ENCODE results near the genes ANKUB1, SIAH2 and SUCNR1.

DNA sequence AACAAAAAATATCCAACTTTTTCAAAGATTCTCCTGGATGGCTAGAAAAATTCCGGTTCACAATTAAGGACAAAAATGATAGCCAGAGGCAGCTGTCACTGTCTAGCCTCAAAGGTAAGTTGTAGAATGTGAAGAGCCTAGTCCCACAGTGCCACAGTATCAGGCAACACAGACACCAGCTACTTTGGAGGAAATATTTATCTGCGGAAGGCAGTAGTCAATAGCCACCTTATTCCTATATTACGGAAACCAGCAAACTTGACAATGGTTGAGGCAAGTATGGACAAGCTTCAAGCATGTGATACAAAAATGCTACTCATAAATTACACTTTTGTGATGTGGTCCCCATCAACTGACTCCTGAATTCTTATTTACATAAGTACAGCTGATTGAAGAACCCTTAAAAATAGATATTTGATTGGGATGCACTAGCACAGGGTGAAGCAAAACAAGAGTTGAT, at the start of gene ANKUB1:
TSS of gene ANKUB1 (minus strand) at position 170 of the 460 bp plus-strand sequence.
- PRO-cap = no peak
- RAMPAGE, long total RNA = no peak

DNA sequence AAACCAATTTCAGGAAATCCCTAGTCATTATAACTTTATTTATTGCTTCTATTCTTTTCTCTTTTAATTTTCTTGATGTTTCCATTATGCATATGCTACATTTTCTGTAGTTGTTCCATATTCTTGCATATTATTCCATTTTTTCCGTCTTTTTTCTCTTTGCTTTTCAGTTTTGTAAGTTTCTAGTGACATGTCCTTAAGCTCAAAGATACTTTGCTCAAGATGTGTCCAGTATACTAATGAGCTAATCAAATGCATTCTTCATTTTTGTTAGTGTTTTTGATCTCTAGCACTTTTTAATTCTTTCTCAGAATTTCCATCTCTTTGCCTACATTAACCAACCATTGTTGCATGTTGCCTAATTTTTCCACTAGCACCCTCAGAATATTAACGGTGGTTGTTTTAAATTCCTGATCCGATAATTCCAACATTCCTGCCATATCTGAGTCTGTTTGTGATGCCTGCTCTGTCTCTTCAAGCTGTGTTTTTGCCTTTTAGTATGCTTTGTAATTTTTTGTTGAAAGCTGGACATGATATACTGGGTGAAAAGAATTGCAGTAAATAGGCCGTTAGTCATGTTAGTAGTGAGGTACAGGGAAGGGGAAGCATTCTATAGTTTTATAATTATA, 20.7 kb downstream of the PFN2 start:
- PRO-cap = no peak
- RAMPAGE, long total RNA = no peak

DNA sequence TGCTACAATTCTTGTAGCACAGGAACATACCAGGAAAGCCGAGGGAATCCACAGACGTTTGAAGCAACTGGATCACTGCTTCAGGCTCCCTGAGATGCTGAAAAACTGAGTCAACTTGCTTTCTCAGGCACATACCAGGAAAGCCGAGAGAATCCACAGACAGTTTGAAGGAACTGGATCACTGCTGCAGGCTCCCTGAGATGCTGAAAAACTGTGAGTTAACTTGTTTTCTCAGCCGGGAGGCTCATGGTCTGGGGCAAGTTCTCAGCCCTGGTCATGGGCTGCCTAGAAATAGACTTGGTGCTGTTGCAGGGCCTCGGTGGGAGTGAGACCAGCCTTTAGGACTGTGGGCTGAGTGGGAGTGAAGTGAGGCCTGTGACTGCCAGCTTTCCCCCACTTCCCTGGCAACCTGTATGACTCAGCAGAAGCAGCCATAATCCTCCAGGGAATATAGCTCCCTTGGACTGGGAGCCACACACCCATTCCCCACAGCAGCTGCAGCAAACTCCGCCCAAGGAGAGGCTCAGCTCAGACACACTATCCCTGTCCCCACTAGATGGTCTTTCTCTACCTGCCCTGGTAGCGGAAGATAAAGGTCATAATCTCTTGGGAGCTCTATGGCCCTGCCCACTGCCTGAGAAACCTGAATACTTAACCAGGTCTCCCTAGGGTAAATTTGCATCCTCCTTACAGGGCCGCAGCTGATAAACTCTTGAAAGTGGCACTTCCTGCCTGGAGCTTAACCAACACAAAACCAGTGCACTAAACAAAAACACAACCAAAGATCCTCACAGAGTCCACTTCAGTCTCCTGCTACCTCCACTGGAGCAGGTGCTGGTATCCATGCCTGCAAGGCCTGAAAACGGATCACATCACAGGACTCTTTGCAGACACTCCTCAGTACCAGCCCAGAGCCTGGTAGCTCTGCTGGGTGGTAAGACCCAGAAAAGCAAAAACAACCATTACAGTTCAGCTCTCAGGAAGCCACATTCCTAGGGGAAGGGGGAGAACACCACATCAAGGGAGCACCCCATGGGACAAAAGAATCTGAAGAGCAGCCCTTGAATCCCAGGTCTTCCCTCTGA, 52.1 kb upstream of the PFN2 start:
- PRO-cap = no peak
- RAMPAGE, long total RNA = no peak

GRCh38 chr3:150371469-150372333, 36.4 kb upstream of the TSC22D2 start:
- PRO-cap = unidirectional peak, minus-strand start at chr3:150371935
- RAMPAGE, long total RNA = no peak

GRCh38 chr3:150385262-150385864, 22.7 kb upstream of the TSC22D2 start:
- PRO-cap = no peak
- RAMPAGE, long total RNA = no peak

DNA sequence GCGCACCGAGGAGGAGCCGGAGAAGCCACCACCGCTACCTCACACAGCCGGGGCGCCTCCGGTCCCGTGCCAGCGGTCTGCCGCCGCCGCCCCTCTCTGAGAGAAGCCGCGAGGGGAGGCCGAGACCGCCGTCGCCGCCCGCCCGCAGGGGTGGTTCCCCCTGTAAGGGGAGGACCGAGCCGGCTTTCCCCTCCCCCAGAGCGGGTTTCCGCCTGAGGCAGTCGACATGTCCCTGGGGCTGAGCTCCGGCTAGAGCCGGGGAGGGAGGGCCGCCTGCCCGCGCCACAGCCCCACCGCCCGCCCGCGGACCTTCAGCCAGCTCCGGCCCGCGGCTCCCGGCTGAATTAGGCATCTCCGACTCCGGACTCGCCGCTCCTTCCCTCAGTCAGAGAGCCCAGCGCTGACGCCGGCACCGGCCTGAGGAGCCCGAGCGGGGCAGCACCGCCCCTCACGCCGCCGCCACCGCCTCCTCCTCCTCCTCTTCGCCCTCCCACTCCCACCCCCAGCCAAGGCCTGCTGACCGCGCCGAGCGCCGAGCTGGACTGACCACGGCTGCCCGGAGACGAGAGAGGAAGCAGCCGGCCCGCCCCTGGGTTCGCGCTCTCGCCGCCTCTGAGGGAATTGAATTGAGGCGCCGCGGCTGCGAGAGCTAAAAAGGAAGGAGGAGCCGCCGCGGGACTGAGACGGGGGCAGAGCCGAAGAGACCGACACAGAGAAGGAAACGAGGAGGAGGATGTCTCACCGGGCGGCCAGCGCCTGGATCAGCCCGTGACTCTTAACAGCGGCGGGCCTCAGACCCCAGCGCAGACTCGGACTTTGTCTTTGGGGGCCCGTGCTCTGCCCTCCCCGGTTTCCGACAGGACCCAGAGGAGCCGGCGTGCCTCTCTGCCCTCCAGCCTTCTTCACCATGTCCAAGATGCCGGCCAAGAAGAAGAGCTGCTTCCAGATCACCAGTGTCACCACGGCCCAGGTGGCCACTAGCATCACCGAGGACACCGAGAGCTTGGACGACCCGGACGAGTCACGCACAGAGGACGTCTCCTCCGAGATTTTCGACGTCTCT, 677 bp downstream of the TSC22D2 start:
- PRO-cap = bidirectional peak, plus-strand start at position 198 of the sequence, minus-strand start at position 164 of the sequence; bidirectional peak, plus-strand start at position 545 of the sequence, minus-strand start at position 419 of the sequence
- RAMPAGE, long total RNA = start-site peak on the minus strand centred at position 412 of the sequence, 33 bp wide, 9 reads; start-site peak on the plus strand centred at position 534 of the sequence, 52 bp wide, 326 reads

GRCh38 chr3:150541120-150541969, 5.0 kb downstream of the SERP1 start:
- PRO-cap = no peak
- RAMPAGE, long total RNA = no peak

DNA sequence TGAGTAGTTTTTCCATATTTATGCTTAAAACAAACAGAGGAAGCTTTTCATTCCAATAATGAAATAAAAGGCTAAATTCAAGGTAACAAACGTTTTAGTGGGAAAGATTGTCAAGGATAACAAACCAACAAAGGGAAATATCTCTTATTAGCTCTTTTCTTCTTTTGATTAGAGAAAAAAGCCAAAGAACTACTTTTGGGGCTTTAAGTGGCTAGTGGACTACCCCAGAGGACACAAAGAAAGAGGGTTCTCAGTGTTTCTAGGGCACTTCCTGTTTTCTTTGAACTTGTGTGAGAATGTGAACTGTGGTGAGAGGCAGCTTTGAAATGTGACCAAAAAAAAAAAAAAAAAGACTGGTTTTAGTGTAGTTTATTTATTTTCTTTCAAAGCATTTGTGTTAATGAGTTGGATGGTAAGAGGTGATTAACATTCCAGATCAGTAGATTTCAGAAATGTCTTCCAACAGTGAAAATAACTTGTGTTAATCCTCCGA, 32.3 kb downstream of the SELENOT start:
- PRO-cap = no peak
- RAMPAGE, long total RNA = no peak

GRCh38 chr3:150726339-150726783, 22.6 kb upstream of the ERICH6 start:
- PRO-cap = no peak
- RAMPAGE, long total RNA = no peak

- PRO-cap = no peak
- RAMPAGE, long total RNA = no peak
Observed at GRCh38 chr3:150751700-150752388, 11.1 kb downstream of the SIAH2 start.

DNA sequence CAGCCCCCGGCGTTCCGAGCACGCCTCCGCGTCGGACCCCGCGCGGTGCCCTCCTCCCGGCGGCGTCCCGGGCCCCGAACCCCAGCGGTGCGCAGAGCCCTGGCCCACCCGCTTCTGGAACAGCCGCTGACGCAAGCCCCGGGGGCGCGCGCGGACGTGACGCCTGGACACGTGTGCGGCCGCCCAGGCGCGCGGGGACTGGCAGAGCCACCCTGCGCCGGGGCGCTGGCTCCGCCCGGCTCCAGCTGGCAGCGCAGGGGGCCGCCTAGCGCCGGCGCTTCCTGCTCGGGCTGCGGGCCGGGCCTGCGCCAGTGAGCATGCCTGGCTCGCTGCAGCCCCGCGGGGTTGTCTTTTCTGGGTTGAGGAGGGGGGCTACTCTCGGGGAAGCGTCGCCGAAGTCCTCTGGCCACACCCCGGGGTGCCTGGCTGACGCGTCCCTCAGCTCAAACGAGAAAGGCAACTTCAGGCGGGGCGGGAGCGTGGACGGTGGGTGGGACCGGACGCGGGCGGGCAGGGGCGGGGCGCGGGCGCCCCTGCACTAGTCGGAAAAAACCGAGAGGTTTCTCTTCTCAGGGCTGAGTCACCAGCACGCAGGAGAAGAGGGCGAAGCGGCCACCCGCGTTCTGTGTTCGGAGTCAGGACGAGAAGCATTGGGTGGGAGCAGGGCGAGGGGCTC, at the start of gene SIAH2:
TSS of gene SIAH2 (minus strand) at position 137 of the 676 bp plus-strand sequence.
- PRO-cap = bidirectional peak, plus-strand start at position 186 of the sequence, minus-strand start at position 116 of the sequence; bidirectional peak, plus-strand start at position 578 of the sequence, minus-strand start at position 404 of the sequence
- RAMPAGE, long total RNA = start-site peak on the plus strand centred at position 576 of the sequence, 9 bp wide, 19 reads

GRCh38 chr3:150764408-150764994, 1.5 kb upstream of the SIAH2 start:
- PRO-cap = no peak
- RAMPAGE, long total RNA = no peak

- PRO-cap = no peak
- RAMPAGE, long total RNA = no peak
Observed at GRCh38 chr3:151832452-151832767, 18.5 kb downstream of the AADAC start.

GRCh38 chr3:151873302-151873972, at the start of gene SUCNR1:
SUCNR1 (plus strand) TSS chr3:151873643.
- PRO-cap = no peak
- RAMPAGE, long total RNA = no peak

DNA sequence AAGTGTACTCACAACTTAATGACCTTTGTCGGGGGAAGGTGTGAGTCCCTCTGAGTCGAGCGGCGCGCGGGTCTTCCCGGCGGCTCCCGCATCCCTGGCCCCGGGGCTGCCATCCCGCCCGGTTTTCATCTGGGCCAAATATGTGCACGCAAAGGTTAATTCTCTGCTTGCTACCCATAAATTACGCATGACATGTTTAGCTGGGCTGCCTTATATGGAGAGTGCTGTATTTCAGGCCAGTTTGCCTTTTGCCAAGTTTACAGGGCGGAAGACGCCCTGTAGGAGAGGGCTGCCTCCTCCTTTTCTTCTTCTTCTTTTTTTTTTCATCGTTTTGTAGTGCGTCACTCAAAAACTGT, 665 bp downstream of the MBNL1 start:
- PRO-cap = bidirectional peak, plus-strand start at position 260 of the sequence, minus-strand start at position 131 of the sequence
- RAMPAGE, long total RNA = start-site peak on the plus strand centred at position 289 of the sequence, 91 bp wide, 478 reads

GRCh38 chr3:152301770-152302329, 33.1 kb downstream of the MBNL1 start:
- PRO-cap = unidirectional peak, plus-strand start at chr3:152302075
- RAMPAGE, long total RNA = no peak

- PRO-cap = no peak
- RAMPAGE, long total RNA = no peak
Observed at GRCh38 chr3:152309834-152310625, 41.3 kb downstream of the MBNL1 start.

GRCh38 chr3:152315470-152315964, 46.8 kb downstream of the MBNL1 start:
- PRO-cap = unidirectional peak, plus-strand start at chr3:152315824
- RAMPAGE, long total RNA = no peak

DNA sequence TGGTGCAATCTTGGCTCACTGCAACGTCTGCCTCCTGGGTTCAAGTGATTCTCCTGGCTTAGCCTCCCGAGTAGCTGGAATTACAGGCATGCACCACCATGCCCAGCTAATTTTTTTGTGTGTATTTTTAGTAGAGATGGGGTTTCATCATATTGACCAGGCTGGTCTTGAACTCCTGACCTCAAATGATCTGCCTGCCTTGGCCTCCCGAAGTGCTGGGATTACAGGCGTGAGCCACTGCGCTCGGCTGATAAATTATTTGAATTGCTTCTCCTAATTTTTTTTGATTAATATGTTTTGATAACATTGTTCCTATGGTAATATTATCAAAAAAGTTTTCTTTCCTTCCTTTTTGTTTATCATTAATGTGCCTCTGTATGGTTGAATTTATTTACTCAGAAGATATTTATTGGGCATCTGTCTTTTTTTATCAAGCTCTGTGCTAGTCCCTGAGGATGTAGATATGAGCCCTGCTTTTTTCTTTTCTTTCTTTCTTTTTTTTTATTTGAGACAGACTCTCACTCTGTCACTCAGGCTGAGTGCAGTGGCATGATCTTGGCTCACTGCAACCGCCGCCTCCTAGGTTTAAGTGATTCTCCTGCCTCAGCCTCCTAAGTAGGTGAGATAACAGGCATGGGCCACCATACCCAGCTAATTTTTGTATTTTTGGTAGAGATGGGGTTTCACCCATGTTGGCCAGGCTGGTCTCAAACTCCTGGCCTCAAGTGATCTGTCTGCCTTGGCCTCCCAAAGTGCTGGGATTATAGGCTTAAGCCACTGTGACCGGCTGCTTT, 58.3 kb downstream of the MBNL1 start:
- PRO-cap = no peak
- RAMPAGE, long total RNA = no peak

DNA sequence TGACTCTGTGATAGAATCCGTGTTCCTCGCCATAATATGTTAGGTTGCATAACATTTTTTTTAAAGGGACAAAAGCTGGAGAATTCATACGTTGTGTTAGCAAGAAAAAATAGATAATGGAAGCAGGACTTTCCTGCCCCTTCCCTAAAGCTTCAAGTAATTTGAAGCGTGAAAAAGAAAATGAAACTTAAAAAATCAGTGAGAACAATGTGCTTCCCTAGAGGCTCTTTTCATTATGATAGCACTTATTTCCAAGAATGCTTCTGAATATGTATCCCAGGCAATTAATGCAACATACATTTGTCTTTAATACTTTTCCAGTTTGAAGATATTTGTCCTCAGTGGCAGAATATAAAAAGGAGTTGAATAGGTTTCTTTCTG, 113.6 kb downstream of the MBNL1 start:
- PRO-cap = no peak
- RAMPAGE, long total RNA = no peak